AG08470 (cell line): Measurements from ENCODE around the genes KRTAP10-6 and KRTAP12-3.

- RRBS = no CpG with 5 or more reads among the region's 12 CpGs
Measured at GRCh38 chr21:44592304-44592552, at the start of gene KRTAP10-6. TSS of gene KRTAP10-6 (minus strand) at chr21:44592505.

- RRBS = no CpG with 5 or more reads among the region's 22 CpGs
Measured at GRCh38 chr21:44657337-44658256, at the start of gene KRTAP12-3. TSS of gene KRTAP12-3 (plus strand) at chr21:44657932.

DNA sequence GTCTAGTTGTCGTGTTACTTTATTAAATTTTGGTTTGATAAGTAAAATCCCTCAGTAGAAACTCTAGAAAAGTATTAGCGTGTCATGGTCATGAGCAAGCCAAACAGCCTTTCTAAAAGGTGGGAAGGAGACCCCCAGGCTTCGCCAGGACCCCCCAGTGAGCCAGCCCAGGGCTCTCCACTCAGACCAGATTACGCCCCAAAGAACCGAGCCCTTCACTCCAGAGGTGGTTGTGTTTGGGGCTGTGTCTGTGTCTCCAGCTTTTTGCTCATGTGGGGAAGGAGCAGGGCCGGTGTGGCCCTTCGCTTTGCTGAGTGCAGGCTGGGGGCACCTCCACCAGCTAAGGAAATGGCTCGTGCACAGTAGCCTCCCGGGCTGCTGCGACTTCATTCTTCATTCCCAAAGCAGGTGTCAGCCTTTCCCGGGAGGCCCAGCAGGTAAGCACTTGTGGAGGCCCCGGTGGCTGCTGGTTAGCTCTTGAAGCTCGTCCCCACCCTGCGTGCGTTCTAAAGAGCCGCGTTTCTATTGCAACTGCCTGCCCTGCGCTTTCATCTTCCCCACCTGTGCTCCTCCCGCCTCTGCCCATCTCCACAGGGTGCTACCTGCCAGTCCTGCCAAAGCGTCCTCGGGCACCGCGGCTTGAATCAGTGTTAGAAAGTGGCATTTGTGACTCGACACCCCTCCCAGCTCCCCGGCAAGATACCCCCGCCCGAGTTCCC is 514 bp downstream of the TSPEAR start:
- RRBS = 5% methylated on average over 8 of the region's 27 CpGs

DNA sequence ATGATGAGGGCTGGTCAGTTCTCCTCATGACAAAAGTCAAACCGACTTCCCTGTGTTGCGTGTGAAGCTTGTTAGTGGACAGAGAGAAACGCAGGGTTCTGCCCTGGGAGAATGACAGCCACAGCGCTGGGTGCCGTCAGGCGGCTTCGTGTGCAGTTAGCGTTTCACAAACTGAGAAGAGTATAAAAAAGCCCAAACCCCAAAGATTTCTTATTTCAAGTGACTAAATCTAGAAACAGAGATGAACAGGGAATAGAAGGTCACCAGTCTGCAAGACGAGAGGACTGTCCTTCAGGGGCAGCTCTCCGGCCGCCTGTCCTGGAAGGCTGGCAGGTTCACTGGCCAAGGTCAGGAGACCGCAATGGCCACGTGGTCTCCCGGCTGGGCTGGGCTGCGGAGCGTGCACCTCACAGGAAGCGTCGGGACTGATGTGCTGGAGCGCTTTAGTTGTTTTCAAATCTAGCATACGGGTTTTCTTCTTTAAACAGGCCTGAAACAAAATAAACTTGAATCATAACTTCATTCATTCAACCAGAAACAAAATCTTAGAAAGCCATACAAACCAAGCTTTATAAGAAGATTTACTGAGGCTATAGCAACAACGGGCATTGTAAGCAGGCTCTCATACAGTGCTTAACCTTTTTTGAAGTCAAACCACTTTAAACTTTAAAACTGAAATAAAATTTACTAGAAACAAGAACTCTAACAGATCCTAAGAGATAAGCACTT is 22.2 kb downstream of the PTTG1IP start:
- RRBS = 92% methylated on average over 5 of the region's 21 CpGs

GRCh38 chr21:44868747-44869143 is 4.7 kb downstream of the PTTG1IP start:
- RRBS = no CpG with 5 or more reads among the region's 7 CpGs

- RRBS = no CpG with 5 or more reads among the region's 9 CpGs
Measured at GRCh38 chr21:44875266-44875897, 1.9 kb upstream of the PTTG1IP start.

DNA sequence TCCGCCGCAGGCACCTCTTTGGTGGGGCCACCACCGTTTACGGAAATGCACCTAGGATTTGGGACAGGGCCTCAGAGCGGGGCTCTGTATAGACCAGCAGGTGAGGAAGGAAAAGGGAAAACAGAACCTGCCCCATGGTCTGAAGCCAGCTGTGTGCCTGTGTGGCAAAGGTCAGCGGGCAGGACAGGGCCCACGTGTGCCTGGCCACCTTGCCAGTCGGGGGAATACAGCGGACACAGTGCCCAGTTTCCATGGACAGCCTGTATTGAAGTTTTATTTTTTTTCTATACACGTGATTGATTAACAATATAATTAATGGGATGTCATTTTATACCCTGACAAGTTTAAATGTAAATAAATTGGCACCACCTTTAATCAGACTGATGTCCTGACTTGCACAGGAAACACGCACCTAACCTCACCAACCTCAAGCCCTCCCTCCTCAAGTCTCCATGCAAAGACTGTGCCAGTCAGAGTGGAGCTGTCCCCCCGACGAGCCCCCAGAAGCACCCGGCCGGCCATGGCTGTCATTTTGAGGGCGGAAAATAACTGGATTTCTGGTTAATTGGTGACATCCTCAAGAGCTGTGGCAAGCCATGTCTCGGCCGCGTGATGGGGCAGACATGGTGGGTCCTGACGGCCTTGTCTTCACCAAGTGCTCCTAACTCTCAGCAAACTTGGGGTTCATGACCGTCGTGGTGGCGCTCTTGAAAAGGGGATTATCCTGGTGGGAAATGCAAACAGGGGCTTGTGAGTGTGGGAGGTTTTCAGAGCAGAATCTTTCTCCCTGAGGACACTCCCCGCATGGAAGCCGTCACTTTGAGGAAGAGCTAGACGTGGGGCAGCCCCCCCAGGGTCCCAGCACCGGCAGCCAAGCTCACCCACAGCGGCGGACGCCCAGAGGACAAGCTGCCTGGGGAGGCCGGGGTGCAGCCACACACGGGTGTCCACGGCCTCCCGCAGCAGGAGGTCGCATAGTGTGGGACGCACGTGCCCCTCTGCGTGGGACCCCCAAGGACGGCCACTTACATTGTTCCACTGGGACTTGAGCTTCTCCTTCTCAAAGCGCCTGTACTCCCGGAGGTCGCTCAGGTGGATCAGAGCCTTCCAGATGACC is 12.6 kb upstream of the PTTG1IP start:
- RRBS = 85% methylated on average over 5 of the region's 42 CpGs

DNA sequence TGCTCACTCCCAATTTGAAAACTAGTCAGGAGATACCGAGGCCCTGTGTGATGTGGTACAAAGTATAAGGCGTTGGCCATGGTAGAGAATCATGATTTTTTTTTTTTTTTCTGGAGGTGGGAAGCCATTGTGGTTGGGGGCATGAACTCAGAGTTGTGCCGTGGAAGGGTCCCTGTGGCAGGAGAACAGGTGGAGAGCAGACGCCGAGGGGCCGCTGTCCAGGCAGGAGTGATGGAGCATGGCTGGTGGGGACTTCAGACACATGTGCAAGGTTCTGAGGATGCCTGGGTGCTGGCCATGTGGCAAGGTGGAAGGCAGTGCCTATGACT is 22.9 kb downstream of the ADARB1 start:
- RRBS = no CpG with 5 or more reads among the region's 6 CpGs

DNA sequence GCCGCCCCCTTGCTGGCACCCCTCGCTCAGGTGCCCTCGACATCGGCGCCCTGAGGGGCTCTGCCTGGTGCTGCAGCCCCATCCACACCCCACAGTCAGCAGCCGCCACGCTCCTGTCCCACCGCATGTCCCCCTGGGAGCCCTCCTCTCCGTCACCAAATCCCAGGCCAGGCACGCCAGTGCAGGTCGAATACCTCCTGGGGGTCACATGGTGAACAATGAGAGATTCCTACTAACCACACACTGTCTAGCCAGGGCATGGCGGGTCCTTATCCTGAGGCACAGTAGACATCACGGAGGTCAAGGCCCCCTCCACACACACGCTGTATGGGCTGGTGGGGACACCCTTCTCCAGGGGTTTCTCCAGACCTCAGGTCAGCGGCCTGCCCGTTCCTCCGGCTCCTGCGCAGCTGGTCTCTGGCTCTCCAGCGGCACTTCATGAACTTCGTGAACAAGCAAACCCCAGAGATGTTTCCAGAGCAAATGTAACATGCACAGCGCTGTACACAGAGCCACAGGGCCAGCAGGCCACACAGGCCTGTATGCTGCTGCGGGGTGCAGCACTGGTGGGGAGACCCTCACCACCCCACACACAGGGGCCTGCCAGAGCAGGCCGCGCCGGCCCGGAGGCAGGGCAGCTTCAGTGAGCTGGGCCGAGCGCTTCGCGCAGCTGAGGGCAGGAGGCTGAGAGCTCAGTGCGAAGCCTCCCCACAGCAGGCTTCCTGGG is 21.7 kb downstream of the POFUT2 start:
- RRBS = no CpG with 5 or more reads among the region's 31 CpGs

DNA sequence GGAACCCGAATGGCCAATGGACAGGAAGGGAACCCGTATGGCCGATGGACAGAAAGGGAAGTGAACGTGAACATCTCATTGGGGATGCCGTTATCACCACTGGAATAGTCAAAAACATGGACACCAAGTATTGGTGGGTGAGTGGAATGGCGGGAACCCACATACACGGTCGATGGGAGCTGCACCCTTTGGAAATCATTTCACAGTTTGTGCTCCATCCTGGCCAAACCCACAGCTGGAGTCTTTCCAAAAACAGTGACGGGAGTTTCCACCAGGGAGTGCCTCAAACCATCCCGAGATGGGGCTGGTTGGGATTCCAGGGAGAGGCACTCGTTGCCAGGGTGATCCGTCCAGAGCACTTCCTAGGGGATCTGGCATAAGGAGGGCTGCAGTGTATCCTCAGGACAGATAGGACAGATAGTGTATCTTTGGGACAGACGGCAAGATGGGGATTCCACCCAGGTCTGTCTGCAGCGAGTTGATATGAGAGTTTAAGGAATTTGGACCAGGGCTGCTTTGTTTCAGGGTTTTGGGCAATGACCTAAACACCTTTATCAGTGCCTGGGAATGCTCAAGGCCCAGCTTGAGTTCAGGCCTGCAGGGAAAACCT is 3.2 kb upstream of the POFUT2 start:
- RRBS = no CpG with 5 or more reads among the region's 14 CpGs

DNA sequence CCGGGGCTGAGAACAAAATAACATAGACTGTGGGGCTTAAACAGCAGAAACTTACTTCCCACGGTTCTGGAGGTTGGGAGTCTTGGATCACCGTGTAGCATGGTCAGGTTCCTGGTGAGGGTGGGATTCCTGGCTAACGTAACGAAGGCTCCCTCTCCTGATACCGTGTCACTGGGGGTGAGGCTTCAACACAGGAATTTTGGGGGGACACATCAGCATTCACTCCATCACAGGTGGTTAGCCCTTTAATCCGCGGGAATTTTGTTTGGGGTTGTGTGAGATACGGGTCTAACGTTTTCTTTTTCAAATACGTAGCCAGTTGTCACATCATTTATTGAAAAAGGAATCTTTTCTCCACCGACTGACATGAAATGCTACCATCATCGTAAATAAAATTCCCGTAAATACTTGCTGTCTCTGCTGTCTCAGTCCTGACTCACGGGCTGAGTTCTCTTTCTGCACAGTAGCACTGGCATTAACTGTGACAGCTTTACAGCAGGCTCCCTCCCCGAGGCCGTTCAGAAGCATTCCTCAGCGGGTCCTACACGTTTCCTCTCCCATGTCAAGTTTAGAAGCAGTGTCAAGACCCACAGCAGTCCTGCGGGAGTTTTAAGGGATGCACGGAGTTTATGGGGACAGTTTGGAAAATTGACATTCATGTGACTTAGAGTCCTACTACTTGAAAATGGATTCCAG is 8.2 kb upstream of the POFUT2 start:
- RRBS = no CpG with 5 or more reads among the region's 21 CpGs

DNA sequence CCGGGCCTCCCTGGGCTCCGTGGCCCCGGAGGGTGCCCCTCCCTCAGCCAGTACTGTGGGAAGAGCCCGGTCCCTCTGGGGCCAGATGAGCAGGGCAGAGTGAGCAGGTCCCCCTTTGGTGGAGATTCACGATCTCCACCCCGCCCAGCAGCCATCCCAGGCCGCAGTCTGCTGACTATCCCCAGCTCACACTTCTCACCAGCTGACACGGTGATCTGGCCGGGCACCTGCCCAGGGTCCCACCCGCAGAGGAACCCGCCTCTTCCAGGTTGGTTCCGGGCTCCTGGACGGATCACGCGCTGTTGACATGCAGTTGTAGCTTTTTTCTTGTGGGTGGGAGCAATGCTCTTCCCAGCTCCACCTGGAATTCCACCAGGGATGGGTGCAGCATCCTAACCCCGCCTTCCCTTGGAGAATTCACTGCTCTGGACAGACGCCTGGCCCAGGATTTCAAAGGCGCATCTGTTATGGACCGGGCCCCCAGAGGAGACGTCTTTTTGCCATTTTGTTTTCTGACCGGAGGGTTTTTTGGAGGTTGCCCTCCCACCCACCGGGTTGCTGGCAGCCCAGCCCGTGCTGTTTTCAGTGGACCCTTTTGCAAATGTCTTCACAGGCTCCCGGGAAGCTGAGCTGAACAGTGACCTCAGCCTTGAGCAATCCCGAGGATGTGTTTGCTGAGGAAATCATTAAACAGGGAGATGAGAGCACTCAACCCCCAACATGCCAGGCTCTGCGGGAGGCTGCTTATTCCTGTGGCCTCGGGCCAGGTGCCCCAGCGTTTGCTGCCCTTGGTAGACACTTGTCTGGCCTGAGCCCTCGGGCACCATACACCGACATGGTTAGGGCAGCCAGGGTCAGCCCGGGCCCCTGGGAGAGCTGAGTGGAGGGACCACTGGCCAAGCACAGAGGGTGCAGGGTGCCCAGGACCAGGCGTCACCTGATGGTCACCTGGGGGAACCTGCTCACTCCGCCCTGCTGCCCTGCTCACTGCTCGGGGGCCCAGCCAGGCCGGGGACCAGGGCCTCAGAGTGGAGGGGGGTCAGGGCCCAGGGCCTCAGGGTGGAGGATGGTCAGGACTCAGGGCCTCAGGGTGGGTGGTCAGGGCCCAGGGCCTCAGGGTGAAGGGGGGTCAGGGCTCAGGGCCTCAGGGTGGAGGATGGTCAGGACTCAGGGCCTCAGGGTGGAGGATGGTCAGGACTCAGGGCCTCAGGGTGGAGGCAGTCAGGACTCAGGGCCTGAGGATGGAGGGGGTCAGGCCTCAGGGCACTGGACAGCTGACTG is 42.3 kb upstream of the POFUT2 start:
- RRBS = 36% methylated on average over 10 of the region's 35 CpGs

DNA sequence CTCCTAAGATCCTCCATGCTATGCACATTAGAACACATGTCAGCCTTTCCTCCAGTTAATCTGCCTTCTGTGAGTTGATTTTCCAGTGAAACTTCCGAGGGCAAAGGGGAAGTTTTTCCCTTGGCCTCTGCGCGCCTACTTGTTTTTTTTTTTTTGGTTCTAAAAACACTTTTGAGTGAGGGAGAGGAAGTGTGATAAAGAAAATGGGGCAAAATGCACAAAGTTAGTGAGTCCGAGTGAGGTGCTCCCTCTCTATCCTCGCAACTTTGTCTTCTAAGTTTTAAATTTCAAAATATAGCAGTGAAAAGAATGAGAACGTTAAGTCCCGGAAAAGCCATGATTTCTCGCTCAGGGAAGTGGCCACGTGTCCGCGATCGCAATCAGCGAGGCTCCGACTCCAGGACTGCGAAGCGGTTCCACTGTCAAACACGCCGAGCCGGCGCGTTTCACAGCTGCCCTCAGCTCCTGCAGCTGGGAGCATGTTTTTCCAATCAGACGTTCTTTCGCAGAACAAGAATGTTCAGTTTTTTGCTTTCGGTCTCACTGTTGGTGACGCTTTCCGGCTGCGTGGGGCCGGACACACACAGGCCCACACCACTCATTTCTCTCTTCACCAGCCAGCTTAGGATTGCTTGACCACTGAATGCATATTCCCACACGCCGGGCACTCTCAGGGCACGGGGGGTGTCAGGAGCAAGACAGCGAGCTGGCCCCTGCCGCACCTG is 47.6 kb upstream of the COL18A1 start:
- RRBS = 27% methylated on average over 15 of the region's 33 CpGs

DNA sequence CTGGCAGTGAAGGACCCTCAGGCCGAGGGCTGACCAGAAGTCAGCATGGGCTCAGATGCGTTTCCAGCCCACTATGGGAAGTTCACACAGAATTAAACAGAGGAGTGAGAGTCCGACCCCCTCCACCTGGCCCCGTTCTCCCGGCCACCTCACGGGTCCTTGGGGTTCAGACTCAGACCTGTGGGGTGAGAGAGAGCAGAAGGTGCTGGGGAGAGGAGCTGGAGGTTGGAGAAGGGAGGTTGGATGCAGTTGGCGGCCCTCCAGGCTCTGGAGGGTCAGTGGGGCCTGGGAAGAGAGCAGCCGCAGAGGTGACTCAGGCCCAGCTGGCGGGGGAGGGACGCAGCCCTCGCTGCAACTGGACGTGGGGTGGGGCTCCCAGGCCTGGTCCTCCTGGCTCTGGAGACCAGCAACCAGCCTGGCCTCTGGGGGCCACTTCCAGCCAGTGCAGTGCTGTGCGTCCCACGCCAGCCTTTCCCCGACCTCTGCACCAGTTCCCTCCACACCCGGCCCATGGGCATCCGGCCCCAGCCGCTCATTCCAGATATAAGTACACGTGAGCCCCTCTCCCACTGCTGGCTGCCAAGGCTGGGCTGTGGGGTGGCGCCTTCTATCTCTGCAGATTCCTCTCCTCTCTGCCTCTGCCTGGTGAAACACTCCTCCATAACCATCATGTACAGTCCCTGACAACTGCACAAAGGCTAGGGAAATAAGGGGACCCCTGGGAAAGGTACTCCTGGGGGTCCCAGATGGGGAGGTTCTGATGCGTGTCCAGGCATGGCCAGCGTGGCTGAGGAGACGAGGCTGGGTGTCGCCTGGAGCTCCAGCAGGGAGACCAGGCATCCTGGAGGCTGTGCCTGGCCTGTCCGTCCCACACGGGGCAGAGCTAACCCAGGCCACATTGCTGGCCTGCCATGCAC is 38.0 kb upstream of the COL18A1 start:
- RRBS = no CpG with 5 or more reads among the region's 26 CpGs

- RRBS = no CpG with 5 or more reads among the region's 23 CpGs
Measured at GRCh38 chr21:45403830-45404548, 976 bp upstream of the COL18A1 start.

GRCh38 chr21:45410321-45411317 is 5.7 kb downstream of the COL18A1 start:
- RRBS = 82% methylated on average over 9 of the region's 35 CpGs

DNA sequence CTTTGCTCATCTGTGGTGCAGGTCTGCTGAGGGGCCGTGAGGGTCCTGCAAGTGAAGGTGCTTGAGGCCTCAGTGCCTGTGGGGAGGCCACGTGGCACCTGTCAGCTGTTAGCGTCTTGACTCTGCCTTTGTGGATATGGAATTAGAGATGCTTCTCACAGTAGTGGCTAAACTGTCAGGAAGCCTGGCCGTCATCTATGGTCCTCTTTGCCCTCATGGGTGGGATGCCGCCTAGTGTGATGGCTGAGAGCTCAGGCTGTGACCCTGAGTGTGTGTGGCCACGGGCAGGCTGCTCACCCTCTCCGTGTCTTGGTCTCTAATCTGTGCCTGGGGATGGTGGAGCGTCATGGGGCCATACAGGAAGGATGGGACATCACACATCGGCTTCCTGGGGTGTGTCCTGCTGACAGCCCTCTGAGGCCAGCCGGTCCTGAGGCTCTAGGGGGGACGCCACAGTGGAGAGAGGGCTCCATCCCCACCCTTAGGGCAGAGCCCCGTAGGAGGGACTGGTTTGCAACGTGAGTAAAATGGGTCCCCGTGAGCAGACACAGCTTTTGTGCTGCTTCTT is 7.8 kb downstream of the COL18A1 start:
- RRBS = no CpG with 5 or more reads among the region's 14 CpGs

GRCh38 chr21:45455011-45456379 is 50.5 kb downstream of the COL18A1 start:
- RRBS = 39% methylated on average over 6 of the region's 54 CpGs

- RRBS = no CpG with 5 or more reads among the region's 21 CpGs
Measured at GRCh38 chr21:45525213-45525803, 16.9 kb downstream of the SLC19A1 start.

- RRBS = no CpG with 5 or more reads among the region's 23 CpGs
Measured at GRCh38 chr21:45529764-45530724, 12.2 kb downstream of the SLC19A1 start.